Mammary microvascular endothelial cell (primary cell): ENCODE measurements around the gene TBCE.

GRCh38 chr1:234907745-234908451 is 220.7 kb downstream of the TOMM20 start:
- RAMPAGE, long total RNA, result no peak

DNA sequence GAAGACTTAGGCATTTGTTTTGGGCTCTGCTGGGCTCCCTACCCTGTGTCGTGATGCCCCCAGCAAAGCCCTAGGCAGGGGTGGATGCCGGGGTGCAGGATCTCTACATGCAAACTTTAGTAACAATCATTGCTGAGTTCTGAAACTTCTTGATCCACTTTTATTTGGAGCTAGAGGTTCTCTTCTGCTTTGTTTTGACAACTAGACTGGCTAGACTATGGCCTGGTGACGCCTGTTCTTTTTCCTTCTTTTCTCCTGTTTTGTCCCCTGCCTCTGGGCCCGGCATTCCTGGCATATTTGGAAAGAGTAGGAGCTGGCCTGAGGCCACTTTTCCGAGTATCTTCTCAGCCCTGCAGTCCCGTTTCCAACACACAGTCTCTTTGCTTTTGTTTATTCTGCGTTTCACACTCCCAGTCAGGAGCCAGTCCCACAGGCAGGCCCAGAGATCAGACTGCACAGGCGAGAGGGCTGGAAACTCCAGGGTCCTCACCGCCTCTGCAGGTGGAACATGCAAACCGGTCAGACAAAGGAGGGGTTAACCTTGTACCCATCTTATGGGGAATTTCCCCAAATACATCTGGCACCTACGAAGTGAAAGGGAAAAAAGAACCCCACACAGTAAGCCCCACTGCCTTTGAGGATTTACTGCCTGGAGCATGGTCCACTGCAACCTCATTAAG is 141.2 kb downstream of the TOMM20 start:
- RAMPAGE, long total RNA, result no peak

DNA sequence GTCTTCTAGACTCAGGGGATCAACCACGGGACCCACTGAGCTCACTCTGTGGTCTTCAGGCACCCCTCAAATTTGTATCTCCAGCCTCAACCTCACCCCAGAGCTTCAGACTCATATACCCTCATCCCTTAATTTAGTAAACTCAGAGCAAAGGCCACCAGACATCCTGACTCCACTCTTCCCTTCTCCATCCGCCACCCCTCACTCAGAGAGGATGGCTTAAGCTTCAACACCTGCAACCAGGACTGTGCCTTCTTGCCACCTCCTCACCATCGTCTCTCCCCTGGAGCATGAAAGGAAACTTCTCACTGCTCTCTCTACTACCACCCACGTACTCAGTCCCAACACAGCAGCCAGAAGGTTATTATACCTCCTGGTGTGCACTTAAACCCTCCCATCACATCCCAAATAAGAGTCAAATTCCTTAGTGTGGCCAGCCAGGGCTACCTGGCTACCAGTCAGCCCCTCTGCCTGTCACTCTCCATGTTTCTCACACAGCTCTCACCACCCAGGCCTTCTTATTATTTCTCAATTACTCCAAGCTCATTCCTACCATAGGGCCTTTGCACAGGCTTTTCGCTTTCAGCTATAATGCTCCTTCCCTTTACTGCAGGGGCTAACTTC is 137.8 kb downstream of the TOMM20 start:
- RAMPAGE, long total RNA, result no peak

- RAMPAGE, long total RNA, result no peak
Measured at GRCh38 chr1:235010960-235011449, 117.6 kb downstream of the TOMM20 start.

GRCh38 chr1:235073230-235074310 is 55.1 kb downstream of the TOMM20 start:
- RAMPAGE, long total RNA, result no peak

GRCh38 chr1:235075905-235076083 is 52.8 kb downstream of the TOMM20 start:
- RAMPAGE, long total RNA, result no peak

DNA sequence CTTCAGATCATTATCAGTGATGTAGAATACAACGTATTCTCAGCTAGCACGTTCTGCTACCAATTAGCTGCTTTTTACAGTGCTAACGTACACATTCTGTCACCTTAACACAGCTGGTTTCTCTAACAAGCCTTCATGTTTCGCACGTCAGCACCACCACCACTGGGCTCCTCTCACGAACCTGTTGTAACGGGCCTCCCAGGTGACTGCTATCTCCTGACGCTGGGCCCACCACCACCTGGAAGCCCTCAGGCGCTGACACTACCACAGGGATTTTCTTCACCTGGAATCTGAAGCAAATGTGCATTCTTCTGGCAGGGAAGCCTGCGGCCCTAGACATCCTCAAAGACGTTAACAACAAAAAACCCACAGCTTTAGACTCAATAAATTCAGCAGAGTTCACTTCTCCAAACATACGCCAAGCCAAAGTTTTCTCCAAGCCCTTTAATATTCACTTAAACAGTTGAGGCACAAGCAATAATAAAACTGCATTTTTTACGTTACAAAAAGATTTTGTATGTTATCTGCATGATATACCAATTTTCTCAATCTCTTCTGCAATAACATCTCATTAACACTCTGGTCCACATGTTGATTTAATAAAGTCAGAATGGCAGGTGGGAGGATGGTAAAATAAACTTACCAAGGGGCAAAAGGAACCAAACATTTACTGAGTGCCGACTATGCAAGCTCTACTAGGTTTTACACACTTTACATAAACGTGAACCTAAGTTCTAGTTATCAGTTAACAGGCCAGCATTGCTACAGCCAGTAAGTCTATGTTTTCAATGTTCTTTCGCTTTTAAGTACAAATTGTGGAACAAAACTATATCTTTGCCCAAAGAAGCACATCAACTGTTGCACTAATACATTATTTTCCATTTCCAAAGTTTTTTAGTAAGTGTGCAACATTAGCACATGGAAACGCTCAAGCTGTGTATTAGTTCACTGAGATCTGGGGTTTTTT is 19.4 kb downstream of the TOMM20 start:
- RAMPAGE, long total RNA, result no peak

DNA sequence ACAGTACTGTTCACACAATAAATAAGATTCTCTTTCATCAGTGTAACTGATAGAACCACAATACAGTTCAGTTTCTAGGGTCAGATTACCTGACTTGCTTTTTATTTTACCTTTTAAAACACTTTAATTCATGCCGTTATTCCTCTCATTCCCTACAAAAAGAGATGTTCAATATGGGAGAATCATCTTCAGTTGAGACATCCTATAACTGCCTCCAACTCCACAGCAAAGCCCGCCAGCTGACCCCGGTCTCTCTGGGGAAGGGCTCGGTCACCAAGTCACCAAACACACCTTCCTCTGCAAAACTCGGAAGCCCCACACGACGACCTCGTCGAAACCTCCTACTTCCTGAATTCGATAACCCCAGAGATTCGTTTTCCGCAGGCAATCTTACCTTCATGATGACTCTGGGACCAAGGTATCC is 1.4 kb downstream of the ARID4B start:
- RAMPAGE, long total RNA, result no peak

- RAMPAGE, long total RNA, result start-site peak on the plus strand at chr1:235367424-235367463, 2,616 and 626 reads in 2 replicates
Measured at GRCh38 chr1:235366998-235367834, at the start of gene TBCE. TSS of gene TBCE (plus strand) at chr1:235367427.

GRCh38 chr1:235458408-235459075 is 45.7 kb downstream of the B3GALNT2 start:
- RAMPAGE, long total RNA, result no peak

DNA sequence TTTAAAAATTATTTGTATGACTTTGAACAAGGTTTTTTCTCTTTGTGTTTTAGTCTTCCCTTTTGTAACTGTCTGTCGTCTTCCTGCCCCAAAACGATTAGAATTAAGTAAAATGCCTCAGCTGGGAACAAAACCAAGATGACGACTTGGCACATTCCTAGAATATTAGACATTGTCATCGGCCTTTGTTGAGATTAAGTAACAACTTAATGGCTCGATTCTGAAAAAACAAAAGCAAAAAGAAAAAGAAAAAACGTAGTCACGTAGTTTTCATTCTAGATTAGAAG is 17.1 kb downstream of the GNG4 start:
- RAMPAGE, long total RNA, result no peak

DNA sequence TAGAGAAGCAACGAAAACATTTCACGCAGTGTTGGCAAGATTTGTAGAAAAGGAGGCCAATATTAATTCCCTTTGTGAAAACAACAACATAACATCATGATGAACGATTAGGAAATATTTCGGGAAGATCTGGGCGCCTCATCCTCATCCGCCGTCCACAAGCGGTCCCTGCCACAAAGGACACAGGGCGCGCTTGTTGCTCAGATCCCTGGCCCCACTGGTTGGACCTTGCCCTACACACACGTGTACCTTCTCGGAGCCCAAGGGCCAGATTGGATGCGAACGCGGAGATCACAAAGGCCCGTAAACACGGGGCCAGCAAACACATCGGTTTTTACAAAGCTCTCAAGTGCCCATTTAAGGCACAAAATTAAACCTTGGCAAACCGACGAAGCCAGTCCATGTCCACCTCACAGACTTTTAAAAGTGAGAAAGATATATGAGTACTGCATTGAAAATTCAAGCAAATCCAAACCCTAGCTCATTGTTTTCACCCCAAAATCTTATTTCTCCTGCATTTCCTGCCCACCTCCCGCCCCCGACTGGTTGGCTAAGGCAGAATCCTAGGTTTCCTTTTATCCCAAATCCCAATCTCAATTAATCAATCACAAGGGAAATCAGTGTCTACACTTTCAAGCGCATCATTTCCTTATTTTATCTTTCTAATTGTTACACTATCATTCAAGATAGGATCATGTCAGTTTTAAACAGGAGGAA is 1.5 kb upstream of the GNG4 start:
- RAMPAGE, long total RNA, result no peak

DNA sequence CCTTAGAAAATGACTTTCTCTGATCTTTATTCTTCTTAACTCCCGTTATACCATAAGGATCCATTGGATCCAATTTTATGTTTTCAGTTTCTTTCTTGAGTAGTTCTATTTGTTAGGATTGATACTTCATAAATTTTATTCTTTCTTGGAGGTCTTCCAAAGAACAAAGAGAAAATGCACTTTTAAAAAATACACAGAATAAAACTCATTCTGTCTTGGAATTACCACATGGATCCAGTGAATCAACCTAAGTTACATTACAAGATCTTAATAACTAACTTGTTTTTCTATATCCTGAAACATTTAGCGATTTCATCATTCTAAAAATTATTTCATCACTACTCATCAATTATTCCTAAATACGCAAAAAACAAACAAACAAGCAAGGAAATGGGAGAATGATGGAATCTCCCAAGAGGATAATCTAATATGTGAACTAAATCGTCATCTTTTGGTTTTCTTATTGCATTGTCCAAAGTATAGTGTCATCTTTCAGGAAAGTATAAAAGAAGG is 38.4 kb upstream of the GNG4 start:
- RAMPAGE, long total RNA, result no peak

- RAMPAGE, long total RNA, result no peak
Measured at GRCh38 chr1:235882731-235883094, 16.0 kb upstream of the LYST start.

GRCh38 chr1:235903036-235903469 is 36.3 kb upstream of the LYST start:
- RAMPAGE, long total RNA, result no peak

- RAMPAGE, long total RNA, result no peak
Measured at GRCh38 chr1:235917211-235917840, 50.6 kb upstream of the LYST start.

- RAMPAGE, long total RNA, result no peak
Measured at GRCh38 chr1:235932090-235932725, 65.5 kb upstream of the LYST start.

- RAMPAGE, long total RNA, result no peak
Measured at GRCh38 chr1:235935480-235936214, 68.9 kb upstream of the LYST start.

- RAMPAGE, long total RNA, result no peak
Measured at GRCh38 chr1:235971365-235972393, 93.2 kb downstream of the NID1 start.

DNA sequence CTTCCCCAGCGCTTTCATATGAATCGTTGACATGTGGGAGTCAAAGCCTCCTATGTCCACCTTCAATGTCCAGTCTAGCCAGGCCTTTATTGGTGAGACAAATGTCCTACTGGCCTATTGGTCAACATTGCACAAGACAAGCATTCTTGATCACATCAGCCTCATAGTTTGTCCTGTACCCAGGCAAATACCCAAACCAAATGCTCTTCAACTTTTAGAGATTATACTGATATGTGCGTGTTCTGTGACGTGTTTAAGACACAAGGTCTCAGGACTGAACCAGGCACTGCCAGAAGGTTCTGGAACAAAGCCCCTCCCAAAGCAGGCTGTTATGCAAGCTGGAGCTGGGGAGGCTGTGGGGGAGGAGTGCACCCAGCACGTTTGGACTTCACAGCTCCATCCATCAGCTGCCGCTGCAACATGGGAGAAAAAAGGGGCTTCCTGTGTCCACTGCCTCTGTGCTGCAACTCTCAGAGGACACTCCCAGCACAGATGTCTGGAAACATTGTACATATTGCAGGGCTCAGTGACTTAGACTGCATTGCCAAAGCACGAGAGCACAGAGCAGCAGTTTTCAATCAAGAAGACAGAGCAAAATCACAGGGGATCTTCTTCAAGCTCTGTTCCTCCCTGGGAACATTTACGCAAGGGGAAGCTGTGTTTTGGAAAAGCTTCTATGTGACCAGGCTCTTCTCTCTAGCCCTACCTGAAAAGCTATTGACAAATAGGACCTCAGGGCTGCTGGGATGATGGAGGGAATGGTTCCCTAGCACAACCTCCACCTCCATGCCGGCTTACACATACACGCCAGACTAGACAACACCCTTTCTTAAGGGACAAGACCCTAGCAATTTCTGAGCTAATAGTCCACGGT is 45.8 kb downstream of the NID1 start:
- RAMPAGE, long total RNA, result no peak